Measurements from ENCODE around the gene RASA1.

DNA sequence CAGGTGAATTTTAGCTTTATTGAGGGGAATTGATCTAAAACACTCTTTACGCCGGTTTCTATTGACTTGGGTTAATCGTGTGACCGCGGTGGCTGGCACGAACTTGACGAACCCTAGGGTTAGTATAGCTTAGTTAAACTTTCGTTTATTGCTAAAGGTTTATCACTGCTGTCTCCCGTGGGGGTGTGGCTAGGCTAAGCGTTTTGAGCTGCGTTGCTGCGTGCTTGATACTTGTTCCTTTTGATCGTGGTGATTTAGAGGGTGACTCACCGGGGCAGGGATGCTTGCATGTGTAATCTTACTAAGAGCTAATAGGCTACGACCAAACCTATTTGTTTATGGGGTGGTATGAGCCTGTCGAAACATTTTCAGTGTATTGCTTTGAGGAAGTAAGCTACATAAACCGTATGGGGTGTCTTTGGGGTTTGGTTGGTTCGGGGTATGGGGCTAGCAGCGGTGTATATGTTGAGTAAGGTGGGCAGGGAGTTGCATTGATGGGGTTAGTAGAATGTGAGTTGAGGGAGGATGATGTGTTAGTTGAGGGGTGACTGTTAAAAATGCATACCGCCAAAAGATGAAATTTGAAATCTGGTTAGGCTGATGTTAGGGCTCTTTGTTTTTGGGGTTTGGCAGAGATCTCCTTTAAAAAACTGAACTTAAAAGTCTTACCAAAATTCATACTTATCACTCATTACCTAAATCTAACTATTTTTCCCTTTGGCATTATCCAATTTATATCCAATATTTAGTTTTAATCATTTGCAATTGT lies 2.5 kb upstream of the MSH3 start:
- PRO-cap, result no peak

DNA sequence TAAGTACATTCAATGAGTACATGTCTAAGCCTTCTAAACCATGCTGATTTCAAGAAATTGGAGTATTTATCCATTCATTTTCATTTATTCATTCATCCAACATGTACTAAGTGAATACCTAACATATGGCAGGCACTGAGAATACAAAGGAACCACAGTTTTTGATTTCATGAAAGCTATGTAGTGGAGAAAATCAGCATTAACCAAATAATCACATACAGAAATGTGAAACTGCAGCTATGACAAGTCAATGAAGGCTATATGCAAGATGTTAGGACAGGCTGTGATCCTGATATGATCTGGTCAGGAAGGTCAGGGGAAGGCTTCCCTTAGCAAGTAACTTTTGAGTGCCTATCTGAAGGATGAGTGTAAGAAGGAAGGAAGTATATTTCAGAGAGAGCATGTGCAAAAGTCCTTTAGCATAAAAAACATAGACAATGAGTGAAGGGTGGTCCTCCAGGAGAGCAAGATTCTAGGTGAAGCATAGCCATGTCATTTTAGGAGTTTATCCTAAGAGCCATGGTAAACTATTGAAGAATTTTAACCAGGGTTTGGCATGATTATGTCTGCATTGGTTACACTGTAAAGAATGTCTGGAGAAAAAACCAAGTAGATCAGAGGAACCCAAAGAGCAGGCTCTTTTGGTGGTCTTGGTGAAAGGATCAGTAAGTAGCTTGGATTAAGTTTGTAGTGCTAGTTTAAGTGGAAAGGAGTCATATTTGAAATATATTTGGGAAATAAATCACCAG lies 144.0 kb upstream of the RASGRF2 start:
- PRO-cap, result no peak

DNA sequence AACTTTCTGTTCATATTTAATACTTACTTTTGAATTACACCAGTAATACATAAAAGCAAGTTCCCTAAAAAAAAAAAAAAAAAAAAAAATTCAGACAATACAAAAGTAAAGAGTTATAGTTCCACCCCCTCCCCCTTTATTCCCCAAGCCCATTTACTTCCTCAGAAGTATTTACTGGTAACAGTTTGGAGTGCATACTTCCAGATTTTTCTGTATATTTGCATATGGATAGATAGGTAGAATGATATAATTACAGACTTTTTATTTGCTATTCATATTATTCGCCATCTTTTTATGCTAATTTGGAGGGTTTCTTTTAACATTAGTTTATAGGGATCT lies 88.9 kb downstream of the RASGRF2 start:
- PRO-cap, result no peak

DNA sequence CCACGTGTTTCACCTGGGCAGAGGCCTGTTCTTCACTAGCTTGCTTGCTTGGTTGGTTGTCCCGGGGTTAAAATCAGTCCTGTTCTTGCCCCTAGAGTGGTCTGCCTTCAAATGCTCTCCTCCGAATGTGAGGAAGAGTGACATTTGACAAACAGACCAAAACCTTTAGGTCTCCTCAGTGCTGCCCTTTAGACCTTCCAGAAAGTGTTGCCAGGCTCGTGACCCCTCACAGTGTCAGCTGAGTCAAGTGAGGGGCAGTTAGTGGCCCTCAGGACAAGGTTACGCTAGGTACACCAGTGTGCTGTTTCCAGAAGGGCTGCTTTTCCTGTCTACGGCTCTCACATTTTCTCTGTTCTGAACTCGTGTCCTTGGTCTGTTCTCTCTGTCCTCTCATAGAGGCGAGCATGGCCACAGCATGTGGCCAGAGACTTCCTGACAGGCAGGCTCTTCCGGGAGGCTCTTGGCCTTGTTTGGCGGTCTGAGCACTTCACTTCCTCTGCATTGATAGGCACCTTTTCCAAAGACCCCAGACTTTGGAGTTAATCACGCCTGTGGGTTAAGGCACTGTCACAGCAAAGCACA lies 1.0 kb downstream of the CKMT2 start:
- PRO-cap, result no peak

GRCh38 chr5:81251966-81252316 lies 18.8 kb downstream of the CKMT2 start:
- PRO-cap, result no peak

- PRO-cap, result no peak
Observed at GRCh38 chr5:81602462-81603340, 148.2 kb downstream of the SSBP2 start.

DNA sequence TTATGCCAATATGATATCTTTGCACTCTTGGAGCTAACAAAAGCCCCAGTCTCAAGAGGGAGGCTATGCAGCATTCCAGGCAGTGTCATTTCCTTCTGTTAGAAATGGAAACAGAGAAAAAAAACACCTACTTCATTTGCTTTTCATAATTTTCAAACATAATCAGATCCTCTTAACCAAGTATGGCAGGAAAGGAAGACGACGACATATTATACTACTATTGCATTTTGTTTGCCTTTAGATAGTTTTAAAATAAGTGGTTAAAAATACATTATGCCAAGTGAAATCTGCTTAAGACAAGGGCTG lies 5.3 kb upstream of the SSBP2 start:
- PRO-cap, result no peak

- PRO-cap, result no peak
Observed at GRCh38 chr5:81779910-81780278, 29.0 kb upstream of the SSBP2 start.

GRCh38 chr5:81787796-81788493 lies 37.0 kb upstream of the SSBP2 start:
- PRO-cap, result no peak

DNA sequence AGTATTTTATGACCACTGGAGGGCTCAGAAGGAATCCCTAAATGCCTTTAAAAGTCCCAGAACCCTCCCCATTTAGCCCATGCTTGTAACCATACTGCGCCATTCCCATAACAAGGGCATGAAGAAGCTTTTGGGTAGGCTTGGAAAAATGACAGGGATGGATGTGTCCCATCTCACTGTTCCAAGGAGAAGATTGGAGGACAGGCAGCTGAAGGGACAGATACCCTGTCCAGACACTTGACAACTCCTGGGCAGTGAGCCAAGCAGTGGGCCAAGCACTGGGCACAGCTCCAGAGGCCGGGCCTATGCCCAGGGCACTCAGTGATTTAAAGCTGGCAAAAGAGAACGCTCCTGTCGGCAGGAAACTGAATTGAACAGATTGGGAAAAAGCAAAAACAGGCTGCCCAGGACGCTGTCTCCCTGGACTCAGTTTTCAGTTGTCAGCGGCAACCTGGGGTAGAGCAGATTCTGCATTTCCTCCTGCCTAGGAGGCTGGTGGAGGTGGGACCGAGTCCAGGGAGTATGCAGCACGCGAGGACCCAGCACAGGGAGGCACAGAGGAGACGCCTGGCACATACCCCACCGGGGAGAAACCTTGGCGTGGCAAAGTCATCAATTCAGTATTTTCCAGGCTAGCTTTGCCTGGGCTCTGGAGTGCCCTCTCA lies 106.5 kb upstream of the SSBP2 start:
- PRO-cap, result no peak

DNA sequence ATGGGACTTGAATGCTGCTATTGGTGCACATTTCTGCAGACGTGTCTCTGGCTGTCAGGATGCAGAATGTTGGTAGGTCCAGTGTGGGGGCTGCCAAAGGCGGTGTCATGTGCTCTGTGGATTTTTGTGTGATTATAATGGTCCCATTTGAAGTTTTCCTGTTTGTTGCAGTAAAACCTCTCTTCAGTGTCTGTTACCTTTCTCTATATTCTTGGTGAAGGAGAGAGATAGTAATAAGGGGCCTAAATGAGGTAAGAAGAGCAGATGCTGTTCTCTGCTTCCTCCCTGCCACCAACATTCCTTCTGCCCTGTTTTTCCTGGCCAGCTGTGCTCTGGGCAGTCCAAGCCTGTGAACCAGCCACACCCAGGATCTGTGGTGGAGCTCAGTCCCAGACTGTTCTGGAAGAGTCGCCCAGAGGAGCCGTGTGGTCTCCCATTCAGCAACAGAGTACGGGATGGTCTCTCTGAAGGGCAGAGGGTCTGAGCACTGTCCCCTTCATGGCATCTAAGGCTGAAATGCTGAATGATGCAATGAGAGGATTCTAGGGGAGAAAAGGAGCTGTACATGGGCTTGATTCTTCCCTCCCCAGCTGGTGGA lies 70.5 kb upstream of the RPS23 start:
- PRO-cap, result no peak

DNA sequence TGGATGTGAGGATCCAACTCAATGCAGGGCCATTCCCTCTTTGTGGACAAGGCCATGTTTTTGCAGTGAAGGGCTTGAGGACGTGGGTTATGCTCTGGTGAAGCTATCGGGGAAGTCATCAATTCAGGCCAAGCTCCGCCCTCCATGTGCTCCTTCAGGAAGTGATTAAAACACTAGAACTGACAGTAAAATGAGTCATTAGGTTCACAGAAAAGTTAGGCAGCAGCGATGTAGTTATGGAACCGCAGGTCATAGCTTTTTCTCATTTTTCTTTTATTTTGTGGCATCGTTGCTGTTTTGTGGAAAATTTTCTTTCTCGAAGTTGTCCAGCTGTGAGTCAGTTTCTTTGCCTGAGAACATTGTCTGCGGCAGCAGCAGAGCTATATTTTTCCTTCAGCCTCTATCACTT lies 110.7 kb upstream of the RPS23 start:
- PRO-cap, result no peak

DNA sequence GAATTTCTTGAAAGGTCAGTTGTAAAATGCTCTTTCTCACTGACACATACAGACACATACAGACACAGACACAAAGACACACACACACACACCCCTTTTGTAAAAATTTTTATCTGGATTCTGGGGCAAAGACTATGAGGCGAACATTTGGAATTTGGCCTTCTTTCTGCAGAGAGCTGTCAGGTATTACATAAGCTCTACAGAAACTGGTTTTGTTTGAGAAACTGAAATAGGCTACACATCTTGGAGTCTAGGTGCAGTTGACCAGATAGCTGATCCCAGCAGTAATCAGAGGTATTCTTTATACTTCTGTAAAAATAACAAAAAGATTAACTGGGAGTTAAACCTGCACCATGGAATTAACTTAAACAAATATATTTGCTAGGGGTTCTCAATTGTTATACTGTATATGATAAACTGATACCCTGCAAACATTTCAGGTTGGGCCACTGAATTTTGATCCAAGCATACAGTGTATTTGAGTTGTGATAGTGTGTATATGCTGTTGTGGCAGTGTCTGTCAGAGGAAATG lies 316.1 kb upstream of the RPS23 start:
- PRO-cap, result no peak

DNA sequence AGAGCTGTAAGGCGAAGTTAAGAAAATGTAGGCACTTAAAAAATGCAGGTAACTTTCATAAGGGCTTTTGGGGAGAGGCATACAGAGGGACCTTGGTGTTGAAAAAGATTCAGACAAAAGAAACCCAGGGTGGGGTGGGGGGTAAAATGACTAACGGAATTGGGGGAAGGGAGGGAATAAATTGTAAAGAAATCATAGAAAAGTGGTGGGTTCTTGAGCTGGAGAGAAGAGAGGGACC lies 512 bp downstream of the VCAN start:
- PRO-cap, result bidirectional peak, plus-strand start outside the sequence, minus-strand start at position 119 of the sequence

DNA sequence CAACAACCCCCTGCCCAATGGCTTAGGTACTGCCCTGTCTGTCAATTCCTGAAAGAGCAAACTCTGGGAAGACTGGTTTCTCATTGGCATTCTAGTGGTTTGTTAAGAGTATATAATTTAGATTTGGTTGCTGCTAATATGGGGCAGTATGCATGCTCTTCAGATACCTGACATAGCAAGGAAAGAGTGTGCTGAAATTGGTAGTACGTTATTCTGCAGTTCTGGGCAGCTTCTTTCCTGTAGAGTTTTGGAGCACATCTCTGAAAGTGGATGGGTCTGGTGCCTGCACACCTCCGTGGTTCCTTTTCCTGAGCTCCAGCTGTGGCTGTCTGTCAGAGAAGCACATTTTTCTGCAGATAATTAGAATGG lies 55.5 kb downstream of the VCAN start:
- PRO-cap, result no peak

GRCh38 chr5:83562084-83562705 lies 90.7 kb downstream of the VCAN start:
- PRO-cap, result no peak

DNA sequence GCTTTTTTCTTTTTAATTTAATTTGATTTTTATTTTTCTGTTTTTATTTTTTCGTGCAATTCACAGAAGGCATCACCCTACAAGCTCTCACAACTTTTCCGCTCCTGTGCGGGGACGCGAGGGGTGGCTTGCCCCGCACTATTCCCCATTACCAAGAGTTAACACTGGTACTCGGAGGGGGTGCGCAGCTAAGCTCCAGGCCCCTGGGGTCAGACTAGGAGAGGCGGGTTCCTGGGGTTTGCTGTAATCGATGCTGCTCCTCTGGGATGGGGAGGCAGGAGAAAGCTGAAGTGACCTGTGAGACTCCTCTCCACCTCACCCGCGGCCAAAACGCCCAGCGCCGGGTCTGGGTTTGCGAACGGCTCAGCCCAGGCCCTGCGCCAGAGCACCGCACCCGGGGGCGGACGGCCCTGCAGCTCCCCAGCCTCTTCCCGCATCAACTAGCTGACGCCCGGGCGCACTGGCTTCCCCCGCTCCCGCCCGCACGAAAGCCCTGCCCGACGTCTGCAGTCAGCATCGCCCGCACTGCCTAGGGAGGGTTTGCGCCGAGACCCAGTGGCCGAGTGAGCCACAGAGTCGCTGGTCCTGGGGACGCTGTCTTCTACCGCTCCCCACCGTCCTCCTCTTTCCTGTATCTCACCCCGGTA lies 1.1 kb downstream of the EDIL3 start:
- PRO-cap, result no peak

GRCh38 chr5:85293385-85293732 lies 908.7 kb upstream of the EDIL3 start:
- PRO-cap, result no peak

DNA sequence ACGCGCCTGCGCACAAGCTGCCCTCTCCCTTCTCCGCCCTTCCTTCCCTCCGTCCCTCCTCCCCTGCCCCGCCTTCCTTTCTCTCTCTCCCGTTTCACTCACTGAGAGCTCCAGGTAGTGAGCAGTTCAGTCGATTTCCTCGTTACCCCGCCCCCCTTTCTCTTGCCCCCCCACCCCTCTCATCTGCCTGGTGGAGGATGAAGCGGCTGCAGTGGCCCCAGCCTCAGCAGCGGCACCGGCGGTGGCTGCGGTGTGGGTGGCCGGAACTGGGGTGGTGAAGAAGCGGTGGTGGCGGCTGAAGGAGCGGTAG lies at the start of gene RASA1:
Gene RASA1, plus strand, starts transcription at position 97 of the 310 bp plus-strand sequence.
- PRO-cap, result bidirectional peak, plus-strand start at position 209 of the sequence, minus-strand start outside the sequence

- PRO-cap, result no peak
Observed at GRCh38 chr5:87390678-87391445, 21.9 kb downstream of the CCNH start.